H4 (cell line): ENCODE results near the genes MTFR2 and IL22RA2.

DNA sequence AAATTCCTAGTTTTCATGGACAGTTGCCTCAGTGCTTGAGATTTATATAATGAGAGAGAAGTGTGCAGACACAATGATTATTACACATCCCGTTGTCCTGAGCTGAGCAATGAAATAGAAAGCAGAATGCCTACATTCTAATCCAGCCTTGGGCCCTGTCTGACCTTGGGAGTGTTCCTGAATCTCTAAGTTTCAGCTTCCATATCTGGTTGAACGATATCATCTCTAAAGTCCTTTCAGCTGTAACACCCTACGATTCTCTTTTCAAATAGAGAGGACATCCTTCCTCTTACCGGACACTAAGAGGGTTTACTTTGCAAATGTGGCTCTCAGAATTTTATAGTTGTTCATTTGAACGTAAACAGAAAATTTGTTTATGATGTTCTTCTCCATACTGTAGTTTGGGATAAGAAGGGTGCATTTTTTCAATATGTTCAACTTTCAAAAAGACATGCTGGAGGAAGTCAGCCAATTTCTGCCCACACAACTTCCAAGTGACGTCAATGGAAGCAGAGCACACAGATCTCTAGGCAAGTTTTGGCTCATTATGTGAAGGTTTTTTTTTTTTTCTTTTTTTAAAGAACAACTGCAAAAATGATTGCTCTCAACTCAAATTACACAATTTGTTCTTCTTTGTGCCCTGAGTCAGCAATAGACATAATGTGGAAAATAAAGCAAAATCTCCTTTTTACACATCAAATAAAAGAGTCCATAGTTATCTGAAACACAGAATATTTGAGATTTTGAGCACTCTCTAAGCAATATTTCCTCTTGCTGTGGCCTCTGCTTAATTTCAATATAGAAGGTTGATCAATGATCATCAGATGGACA is 50.5 kb downstream of the PDE7B start:
- RAMPAGE, long total RNA: no peak

DNA sequence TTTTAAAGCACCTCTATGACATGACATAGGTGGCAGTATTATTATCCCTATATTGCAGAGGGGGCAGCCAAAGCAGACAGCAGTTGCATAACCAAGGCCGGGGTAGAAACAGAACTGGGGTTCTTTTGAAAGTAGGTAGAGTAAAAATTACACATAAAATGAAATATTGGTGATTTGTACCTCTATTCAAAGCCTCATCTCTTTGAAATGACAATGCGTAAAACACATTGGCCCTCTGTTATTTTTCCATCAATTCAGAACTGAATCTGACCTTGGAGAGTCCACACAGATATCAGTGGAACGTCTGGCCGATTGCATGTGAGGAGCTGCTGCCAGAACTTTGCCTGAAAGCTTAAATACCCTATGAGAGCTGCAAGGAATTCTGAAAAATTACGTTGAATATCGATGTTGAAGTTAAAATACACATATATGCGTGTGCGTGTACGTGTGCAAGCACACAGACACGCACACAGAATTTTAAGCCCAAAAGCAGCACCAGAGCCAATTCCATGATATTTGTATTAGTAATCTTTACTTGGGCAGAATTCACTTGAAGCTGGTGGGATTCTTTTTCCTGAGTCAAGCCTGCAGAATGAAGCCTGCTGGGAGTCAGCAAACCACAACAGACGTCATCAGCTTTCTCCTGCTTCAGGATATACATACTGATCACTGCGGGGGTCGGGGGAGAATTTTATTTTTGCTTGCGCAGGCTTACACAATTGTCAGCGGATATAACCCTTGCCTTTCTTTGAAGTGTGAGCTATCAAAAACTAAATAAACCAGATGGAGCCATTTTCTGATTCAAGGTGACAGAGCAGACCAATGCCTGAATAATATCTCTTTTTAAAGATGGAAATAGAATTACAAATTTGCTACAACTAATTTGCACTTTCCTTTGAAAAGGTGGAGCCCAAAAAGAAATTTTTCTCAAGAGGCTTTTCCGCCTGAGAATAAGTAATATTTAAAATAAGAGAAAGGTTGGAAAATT is 163.4 kb downstream of the PDE7B start:
- RAMPAGE, long total RNA: no peak

GRCh38 chr6:136037708-136038571 is 186.4 kb downstream of the PDE7B start:
- RAMPAGE, long total RNA: no peak

- RAMPAGE, long total RNA: no peak
These were observed at the start of gene MTFR2 for GRCh38 chr6:136249887-136250962. MTFR2 (minus strand) TSS chr6:136250311.

DNA sequence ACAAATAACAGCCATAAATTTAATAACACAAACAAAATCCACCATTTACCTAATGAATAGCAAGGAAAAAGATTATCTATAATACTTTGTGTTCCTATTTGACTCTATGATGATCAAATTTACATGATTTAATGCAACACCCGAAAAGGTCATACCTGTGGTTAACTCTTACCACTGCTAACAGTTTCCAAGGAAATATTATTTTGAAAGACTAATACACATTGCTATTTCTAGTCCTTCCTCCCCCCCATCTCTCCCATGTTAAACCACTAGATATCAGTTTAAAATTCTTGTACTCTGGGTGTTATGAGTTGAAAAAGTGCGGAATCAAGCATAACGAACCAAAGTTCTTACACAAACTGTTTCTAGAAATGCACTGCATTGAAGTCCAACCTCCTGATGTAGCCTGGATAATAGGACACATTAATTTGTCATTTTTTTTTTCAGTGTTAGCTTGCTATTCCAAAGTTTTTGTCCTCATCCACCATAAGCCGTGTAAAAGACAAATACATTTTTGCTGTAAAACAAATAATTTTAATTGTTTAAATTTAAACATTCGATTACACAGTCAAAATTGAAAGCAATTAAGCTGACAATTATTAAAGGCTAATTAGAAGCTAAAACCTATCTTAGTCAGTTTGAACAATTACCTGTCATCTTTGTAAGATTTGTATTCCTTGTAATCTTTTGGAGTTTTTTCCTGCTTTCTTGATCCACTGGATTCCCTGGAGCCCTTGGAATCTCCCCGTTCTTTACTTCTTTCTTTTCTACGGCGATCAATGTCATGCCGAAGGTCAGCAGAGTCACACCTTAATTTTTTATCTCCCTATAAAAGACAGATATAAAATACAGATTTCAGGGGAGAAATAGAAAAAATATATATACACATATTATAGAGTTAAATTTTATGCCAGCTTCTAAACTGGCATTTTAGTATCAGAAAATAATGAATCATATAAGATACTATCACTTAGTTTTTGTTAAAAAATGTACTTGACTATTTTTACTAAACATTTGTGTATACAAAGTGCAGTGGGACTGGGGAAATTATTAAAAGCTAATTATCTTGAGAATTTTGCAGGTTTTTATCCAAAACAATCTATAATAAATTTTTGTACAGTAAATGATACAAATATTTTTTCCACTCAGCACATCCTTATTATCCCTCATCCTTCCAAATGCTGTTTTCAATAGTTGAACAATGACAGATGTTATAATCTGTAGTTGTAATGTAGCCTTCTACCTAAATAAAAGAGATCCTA is 19.1 kb upstream of the MTFR2 start:
- RAMPAGE, long total RNA: no peak

GRCh38 chr6:136360802-136361387 is 71.2 kb upstream of the BCLAF1 start:
- RAMPAGE, long total RNA: no peak

GRCh38 chr6:136390785-136391180 is 101.1 kb upstream of the BCLAF1 start:
- RAMPAGE, long total RNA: no peak

GRCh38 chr6:136402142-136402637 is 112.5 kb upstream of the BCLAF1 start:
- RAMPAGE, long total RNA: no peak

- RAMPAGE, long total RNA: no peak
These were observed 49.1 kb downstream of the MAP7 start for GRCh38 chr6:136501122-136501565.

DNA sequence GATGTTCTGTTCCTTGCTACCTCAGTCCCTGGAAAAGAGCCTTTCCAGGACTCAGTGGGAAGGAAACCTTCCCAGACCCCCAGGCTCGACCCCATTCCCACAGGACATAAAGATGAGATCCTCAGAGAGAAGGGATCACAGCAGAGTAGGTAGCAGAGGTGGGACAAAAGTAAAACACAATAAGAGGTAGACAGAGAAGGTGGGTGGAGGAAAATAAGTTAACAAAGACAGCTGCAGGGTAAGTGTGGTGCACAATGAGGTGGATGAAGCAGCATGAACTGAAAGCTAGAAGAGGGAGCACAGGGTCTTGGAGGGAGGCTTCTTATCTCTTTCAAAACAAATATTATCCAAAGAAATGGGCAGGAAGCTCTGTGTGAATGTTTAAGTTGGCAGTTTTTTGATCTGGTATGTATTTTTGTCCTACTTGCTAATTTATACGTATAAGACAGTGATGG is 14.0 kb upstream of the MAP7 start:
- RAMPAGE, long total RNA: no peak

GRCh38 chr6:136669072-136669756 is 119.0 kb upstream of the MAP7 start:
- RAMPAGE, long total RNA: no peak

DNA sequence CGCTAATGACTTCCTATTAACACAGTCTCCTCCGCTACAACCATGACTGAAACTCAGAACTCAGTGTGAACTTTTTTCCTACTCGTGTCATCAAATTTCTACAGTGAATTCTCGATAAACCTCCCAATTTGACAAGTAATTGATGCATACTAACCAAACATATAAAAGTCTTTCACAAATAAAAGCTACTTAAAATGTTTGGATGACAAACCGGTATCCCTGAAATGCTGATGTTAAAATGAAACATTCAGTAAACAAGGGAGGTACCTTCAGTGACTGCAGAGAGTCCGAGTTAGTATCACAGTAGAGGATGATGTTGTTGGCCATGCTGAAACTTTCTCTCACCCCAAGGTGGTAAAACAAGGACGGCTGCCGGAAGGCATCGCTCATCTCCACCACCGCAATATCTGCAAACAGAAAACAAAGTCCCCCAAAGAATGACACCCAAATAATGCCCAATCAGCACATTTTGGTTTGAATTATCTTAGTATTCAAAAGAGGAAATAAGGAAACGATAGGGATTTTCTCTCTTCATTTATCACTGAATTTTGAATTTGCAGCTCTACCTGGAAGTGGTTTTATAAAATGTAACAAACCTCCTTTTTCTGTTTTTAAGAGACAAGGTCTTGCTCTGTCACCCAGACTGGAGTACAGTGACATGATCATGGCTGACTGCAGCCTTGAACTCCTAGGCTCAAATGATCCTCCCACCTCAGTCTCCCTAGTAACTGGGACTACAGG is 71.9 kb downstream of the MAP3K5 start:
- RAMPAGE, long total RNA: no peak

DNA sequence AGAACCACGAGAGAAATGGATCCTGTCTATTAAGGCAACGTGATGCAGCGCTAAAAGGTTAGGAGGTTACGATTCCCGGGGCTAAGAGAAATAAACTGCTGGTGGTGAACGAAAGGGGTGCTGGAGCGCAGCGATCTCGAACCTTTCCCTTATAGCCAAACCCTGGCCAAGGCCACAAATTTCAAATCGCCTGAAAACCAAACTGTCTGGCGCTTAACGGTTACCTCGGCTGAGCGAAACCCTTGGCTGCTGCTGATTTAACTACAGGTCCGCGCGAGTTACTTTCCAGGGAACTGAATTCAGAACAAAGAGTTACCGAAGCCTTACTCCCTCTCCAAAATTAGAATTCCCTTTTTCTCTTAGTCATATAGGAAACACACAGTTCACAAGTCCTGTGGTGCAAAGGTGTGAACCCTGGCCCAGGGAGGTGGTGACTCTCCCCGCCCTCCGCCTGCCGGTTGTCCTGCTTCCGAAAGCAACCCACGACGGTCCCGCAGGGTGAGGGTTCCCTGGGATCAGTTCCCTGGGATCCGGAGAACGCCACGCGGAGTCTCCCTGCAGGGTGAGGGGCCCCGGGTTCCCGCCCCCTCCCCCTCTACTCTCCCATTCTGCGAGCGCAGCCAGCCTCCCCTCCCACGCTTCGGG is 1.2 kb upstream of the SLC35D3 start:
- RAMPAGE, long total RNA: no peak

DNA sequence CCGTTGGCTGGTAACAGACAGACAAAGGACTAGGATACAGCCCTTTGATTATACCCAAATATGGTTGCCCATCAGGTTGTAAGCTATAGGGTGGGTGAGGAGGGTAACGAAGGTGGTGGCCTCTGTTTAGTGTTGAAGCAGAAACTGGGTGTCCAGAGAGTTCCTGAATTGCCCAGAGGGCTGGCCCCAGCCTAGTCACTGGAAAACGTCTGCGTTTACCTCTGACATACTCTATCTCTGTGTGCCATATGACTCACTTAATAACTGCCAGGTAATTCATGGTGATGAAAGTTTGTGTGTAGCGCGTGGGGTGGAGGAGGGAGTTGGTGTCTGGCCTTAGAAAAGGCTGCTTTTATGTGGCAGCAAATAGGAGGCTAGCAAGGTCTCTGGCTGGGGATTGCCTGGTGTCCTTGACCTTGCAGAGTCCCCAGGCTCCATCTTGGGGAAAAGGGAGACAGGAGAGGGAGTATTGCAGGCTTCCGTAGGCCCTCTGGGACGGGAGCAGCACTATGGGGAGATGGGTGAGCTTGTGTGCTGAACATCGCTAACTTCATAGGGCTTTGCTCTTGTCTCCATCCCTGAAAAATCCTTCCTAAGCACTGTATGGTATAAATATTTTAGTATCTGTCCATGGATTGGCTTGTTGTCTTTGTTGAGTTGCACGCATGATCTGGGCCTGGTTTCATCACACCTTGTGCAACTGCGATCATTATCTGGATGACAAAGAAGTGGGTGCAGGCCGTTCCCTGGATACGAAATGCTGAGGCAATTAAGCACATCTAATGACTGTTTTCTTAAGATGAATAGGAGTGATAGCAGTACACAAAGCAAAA is 47.5 kb downstream of the SLC35D3 start:
- RAMPAGE, long total RNA: no peak

- RAMPAGE, long total RNA: no peak
These were observed at the start of gene IL22RA2 for GRCh38 chr6:137173491-137174070. IL22RA2 (minus strand) TSS chr6:137173644.

DNA sequence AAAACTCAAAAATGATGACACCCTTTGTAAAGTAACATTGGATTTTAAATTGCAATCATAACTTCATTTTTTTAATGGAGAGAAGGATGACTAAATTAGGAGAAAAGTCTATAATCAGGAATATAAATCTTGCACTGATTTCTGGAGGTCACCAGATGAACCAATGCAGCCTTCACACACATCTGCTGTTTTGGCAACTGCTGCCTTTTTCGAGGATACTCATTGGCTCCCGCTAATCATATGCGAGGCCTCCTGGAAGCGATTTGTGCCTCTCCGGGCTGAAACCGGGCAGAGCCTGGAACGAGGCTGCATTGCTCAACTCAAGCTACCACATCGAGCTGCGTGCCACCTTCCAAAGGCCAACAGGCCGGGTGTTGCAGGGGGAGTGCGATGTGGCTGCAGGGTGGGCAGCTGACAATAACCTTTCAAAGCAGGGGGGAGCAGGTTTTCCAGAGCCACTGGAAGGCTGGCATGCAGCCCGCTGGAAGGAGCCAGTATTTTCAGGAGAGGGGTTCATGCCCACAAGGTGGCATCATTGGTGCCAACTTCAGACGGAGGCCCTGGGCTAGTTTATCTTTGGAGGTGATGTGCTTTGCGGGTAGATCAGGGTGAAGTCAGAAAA is 122.5 kb upstream of the IFNGR1 start:
- RAMPAGE, long total RNA: no peak

DNA sequence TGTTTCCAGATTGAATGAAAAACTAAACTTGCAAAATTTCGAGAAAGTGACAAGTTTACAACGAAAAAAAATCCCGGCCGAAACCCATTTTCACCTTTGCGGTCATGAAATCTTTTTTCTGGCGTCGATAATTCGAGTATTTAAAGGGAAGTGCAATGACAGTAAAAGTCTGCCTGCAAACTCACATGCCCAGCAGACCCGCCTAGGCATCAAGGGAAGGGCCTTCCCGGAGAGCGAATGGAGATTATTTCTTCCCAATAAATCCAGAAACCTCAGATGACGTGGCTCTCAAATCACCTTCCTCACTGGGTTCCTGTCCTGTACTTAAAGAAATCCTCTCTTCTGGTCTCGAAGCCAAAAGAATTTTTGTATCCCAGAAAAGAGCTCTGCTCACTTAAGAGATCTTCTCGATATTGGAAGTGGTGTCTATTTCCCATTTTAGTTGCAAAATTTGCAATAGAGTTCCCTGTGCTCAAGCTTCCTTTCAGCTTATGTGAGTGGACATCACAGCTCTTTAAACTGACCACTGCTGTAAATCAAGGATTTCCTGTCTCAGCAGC is 4.1 kb downstream of the OLIG3 start:
- RAMPAGE, long total RNA: no peak

- RAMPAGE, long total RNA: no peak
These were observed 153.9 kb upstream of the OLIG3 start for GRCh38 chr6:137648098-137648404.

DNA sequence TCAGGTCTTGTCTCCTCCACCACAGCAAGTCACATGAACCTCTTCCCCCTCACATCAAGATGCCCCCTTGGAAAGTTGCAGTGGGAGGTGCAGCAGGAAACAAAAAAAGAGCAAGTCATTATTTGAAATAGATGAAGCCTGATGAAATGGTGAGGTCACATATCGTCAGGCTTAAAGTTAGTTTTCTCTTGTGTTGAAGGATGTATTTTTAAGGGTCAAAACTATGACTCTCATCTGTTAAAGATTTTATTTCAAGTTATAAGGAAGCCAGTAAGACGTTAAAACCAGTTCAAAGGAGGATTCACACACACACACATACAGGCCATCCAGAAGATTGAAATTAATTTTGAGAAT is 94.1 kb upstream of the TNFAIP3 start:
- RAMPAGE, long total RNA: no peak

- RAMPAGE, long total RNA: no peak
These were observed 73.0 kb upstream of the TNFAIP3 start for GRCh38 chr6:137793919-137794686.